Pericardium (tissue), 1 donor: Measurements from ENCODE around the genes SPINK2, TMPRSS11A and UGT2B11.

- RRBS = 2% methylated on average over 12 of the region's 55 CpGs
Measured at GRCh38 chr4:56821193-56821920, at the start of gene SPINK2. TSS of gene SPINK2 (minus strand) at chr4:56821701.

DNA sequence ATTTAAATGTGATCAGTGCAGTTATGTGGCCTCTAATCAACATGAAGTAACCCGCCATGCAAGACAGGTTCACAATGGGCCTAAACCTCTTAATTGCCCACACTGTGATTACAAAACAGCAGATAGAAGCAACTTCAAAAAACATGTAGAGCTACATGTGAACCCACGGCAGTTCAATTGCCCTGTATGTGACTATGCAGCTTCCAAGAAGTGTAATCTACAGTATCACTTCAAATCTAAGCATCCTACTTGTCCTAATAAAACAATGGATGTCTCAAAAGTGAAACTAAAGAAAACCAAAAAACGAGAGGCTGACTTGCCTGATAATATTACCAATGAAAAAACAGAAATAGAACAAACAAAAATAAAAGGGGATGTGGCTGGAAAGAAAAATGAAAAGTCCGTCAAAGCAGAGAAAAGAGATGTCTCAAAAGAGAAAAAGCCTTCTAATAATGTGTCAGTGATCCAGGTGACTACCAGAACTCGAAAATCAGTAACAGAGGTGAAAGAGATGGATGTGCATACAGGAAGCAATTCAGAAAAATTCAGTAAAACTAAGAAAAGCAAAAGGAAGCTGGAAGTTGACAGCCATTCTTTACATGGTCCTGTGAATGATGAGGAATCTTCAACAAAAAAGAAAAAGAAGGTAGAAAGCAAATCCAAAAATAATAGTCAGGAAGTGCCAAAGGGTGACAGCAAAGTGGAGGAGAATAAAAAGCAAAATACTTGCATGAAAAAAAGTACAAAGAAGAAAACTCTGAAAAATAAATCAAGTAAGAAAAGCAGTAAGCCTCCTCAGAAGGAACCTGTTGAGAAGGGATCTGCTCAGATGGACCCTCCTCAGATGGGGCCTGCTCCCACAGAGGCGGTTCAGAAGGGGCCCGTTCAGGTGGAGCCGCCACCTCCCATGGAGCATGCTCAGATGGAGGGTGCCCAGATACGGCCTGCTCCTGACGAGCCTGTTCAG is 22.4 kb downstream of the REST start:
- RRBS = no CpG with 5 or more reads among the region's 10 CpGs

- RRBS = no CpG with 5 or more reads among the region's 7 CpGs
Measured at GRCh38 chr4:57030001-57030514, 51.4 kb downstream of the POLR2B start.

DNA sequence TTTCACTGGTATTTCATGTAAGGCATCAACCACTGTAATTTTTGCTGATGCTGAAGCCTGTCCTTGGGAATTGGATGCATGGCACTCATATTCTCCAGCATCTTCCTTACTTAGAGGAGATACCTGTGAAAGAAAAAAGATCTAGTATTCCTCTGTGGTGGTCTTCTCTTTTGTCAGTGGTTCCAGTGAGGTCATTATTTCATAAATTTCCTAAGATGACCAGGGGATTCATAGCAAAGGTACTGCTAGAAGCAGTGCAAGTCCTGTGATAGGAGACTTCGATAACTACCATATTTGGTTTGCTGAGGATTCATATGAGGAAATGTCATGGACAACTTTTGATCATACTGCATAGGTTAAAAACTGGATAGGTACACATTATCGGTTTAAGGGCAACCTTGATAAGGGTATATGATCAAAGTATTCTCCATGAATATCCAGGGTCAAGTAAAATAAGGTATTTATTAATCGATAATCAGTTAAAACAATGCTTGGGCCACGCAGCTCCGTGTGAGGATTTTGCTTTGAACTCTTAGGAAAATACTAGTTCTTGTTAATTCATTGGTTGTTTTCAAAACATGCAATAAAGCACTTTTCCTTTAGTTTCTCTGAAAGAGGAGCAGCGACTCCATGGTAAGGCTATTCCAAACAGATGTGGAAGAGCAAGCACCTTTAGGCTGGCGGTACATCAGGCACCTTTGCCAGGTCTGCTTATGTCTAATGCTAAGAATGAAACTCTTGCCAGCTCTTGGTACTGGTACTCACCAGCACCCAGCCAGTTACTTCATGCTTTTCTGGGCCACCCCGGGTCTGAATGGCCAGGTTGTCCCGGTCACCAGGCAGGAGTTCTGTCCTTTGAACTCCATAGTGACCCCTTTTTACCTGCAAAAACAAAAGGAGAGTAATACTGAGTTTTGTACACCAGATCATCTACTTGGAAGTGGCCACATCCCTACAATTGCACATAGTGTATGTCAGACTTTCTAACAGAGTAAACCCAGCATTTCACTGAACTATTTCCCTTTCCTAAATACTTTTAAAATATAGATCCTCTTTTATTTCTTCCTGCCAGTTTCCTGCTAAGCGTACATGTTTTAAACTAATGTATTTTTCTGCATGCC is 54.1 kb downstream of the POLR2B start:
- RRBS = no CpG with 5 or more reads among the region's 10 CpGs

DNA sequence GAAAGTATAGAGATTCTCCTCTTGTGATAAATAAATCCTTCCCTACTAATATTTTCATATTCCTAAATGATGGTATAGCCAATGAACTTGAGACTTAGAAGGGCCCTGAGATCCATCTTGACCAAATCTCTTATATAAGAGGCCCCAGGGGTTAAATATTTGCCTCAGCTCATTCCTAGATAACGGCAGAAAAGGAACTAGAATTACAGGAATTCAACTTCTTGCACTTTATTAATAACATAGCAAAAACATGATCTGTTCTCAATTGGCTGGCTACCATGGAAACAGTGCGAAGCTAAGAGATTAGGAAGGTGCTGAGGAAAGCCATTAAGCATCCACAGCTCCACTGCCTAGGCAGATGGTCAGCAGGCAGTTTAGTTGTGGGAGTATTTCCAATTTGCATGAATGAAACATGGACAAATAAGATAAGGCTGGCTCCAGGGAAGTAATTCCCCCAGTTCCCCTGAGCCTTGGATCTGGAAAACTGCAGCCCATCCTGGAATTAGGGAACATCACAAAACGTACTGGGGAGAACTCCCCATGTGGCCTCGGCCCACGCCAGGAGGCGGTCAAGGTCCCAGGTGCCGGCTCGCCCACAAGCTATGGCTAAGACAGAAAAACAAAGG is 45.5 kb downstream of the IGFBP7 start:
- RRBS = no CpG with 5 or more reads among the region's 8 CpGs

DNA sequence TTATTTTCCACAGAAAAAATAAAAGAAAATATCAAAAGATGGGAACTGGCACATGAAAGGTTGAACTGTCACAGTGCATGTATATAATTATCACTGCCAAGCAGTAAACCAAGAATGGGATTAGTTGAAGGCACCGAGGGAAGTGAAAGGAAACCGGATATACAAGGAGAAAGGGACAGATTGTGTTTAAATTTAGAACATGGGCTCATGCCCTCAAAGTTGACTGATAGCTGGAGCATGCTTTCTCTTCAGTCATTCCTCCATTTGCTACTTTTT is 41.6 kb downstream of the IGFBP7 start:
- RRBS = no CpG with 5 or more reads among the region's 2 CpGs

- RRBS = no CpG with 5 or more reads among the region's 8 CpGs
Measured at GRCh38 chr4:57076055-57076738, 34.0 kb downstream of the IGFBP7 start.

DNA sequence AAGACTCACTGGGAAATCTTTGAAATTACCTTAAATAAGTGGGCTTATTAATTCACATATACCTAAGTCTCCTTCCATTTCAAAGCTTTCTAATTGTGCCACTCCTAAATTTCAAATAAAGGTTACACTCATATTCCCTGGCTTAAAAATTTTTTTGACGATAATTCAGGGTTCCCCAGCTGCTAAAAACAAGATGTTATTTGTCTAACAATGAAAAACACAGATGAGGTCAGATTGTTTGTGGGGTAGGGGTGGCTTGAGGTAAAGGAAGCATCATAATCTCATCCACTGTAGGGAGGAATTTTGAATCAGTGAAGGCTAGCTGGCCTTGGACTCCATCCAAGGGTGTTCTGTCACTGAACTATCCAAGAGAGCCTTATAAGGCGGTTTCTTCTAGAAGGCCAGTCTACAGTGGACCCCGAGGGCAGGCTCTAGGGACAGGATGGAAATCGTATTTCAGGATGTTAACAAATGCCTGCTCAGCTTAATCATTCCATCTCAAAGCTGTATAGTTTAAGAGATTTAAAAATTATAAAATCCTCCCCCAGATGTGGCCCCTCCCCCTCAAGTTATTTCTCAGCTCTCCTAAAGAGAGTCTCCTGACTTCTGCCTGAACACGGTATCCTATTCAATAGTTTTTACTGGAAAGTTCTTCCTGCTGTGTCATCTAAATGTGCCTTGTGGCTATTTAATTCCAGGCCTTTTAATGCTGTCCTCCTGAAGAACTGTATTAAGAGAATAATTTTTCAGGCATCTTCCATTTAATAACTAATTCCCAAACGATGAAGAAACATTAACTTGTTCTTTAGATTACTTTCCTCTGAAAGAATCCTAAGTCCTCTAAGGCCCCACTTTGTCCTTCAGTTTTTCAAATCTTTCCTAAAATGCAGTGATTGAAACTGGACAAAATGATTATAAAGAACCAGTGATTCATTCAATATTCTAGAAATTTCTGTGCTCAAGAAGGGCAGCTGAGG is 8.0 kb downstream of the IGFBP7 start:
- RRBS = no CpG with 5 or more reads among the region's 6 CpGs

DNA sequence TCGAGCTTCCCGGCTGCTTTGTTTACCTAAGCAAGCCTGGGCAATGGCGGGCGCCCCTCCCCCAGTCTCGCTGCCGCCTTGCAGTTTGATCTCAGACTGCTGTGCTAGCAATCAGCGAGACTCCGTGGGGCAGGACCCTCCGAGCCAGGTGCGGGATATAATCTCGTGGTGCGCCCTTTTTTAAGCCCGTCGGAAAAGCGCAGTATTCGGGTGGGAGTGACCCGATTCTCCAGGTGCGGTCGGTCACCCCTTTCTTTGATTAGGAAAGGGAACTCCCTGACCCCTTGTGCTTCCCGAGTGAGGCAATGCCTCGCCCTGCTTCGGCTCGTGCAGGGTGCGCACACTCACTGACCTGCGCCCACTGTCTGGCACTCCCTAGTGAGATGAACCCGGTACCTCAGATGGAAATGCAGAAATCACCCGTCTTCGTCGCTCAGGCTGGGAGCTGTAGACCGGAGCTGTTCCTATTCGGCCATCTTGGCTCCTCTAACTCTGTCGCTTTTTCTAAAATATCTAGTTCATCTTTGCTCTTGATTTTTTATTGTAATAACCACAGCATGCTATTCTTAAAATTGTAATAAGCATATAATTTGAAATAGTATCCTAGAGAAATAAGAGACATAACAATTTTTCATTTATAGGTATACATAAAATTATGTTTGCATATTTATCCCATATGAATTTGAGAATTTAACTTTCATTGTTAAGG is 172.8 kb downstream of the ADGRL3 start:
- RRBS = no CpG with 5 or more reads among the region's 32 CpGs

DNA sequence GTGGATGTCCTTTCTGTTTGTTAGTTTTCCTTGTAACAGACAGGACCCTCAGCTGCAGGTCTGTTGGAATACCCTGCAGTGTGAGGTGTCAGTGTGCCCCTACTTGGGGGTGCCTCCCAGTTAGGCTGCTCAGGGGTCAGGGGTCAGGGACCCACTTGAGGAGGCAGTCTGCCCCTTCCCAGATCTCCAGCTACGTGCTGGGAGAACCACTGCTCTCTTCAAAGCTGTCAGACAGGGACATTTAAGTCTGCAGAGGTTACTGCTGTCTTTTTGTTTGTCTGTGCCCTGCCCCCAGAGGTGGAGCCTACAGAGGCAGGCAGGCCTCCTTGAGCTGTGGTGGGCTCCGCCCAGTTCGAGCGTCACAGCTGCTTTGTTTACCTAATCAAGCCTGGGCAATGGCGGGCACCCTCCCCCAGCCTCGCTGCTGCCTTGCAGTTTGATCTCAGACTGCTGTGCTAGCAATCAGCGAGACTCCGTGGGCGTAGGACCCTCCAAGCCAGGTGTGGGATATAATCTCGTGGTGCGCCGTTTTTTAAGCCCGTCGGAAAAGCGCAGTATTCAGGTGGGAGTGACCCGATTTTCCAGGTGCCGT is 1159.0 kb downstream of the TECRL start:
- RRBS = no CpG with 5 or more reads among the region's 17 CpGs

DNA sequence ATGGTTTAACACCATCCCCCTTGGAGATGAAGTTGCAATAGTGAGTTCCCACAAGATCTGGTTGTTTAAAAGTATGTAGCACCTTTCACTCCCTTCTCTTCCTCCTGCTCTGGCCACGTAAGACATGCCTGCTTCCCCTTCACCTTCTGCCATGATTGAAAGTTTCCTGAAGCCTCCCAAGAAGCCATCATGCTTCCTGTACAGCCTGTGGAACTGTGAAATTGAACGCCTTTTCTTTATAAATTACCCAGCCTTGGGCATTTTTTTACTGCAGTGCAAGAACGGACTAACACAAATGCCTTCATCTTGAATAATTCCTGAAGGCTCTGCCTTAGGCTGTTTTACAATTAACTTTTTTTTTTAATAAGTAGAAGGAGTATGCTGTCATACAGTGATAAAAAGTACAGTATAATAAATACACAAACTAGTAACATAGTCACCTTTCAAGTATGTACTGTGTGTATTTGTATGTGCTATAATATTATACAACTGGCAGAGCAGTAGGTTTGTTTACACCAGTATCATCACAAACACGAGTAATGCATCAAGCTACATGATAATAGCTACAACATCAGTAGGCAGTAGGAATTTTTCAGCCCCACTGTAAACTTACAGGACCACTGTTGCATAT is 91.4 kb downstream of the CENPC start:
- RRBS = no CpG with 5 or more reads among the region's 4 CpGs

- RRBS = no CpG with 5 or more reads among the region's 3 CpGs
Measured at GRCh38 chr4:67963274-67963654, at the start of gene TMPRSS11A. TSS of gene TMPRSS11A (minus strand) at chr4:67963493.

- RRBS = no CpG with 5 or more reads among the region's 4 CpGs
Measured at GRCh38 chr4:68349183-68349381, 808 bp downstream of the YTHDC1 start.

GRCh38 chr4:68815657-68815816 is 257 bp upstream of the UGT2B10 start:
- RRBS = no CpG with 5 or more reads among the region's 1 CpG

- RRBS = no CpG with 5 or more reads among the region's 2 CpGs
Measured at GRCh38 chr4:68948312-68948703, 3.3 kb downstream of the UGT2A3 start.

GRCh38 chr4:68963312-68963841 is 11.8 kb upstream of the UGT2A3 start:
- RRBS = no CpG with 5 or more reads among the region's 2 CpGs

DNA sequence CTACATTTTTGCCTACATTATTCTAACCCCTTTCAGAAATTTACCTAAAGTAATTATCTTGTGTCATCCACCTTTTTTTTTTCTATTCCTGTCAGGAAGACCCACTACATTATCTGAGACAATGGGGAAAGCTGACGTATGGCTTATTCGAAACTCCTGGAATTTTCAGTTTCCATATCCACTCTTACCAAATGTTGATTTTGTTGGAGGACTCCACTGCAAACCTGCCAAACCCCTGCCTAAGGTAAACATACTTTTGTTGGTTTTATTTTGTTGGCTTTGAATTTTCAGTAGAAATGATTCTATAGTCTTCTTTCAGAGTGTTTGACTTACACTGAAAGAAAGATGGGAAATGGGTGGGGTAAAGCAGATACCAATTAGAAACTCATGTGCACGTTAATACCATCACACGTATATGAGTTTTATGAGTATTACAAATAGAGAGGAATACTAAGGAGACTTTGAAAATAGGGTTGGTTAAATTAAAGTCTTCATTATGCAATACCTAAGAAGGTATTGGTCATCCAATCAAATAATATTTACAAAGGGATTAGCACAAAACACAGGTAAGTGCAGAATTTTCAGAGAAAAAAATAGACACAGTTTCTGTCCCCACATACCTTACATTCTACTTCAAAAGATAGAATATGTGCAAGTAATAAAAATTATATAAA is 2.3 kb downstream of the UGT2B7 start:
- RRBS = no CpG with 5 or more reads among the region's 4 CpGs

GRCh38 chr4:69214465-69214825 is at the start of gene UGT2B11:
TSS of gene UGT2B11 (minus strand) at chr4:69214748.
- RRBS = no CpG with 5 or more reads among the region's 2 CpGs

DNA sequence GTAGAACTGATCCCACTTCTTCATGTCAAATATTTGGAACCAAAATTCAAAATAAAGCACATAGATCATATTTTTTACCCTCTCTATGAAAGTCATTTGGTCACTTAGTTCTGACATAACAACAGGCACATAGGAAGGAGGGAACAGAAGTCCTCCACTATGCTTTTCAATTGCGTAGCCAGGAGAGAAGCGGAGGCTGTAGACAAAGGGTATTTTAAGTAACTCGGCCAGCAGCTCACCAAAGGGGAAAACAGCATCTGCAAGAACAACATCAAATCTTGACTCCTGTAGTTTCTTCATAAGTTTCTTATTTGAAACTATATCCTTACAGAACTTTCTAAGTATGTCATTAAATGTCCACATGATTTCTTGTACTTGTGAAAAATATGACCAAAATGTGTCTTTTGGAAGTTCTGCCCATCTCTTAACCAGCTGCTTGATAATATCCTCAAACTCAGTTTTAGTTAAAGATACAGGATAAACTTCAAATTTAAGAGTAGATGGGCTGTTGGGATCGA is 492 bp downstream of the UGT2B4 start:
- RRBS = no CpG with 5 or more reads among the region's 4 CpGs